Neural progenitor cell (in vitro differentiated cells): ENCODE data around the genes AFAP1L2, CCDC172, VAX1 and SLC18A2.

GRCh38 chr10:114332301-114333371 is 71.7 kb downstream of the AFAP1L2 start:
- RAMPAGE, long total RNA, result no peak

DNA sequence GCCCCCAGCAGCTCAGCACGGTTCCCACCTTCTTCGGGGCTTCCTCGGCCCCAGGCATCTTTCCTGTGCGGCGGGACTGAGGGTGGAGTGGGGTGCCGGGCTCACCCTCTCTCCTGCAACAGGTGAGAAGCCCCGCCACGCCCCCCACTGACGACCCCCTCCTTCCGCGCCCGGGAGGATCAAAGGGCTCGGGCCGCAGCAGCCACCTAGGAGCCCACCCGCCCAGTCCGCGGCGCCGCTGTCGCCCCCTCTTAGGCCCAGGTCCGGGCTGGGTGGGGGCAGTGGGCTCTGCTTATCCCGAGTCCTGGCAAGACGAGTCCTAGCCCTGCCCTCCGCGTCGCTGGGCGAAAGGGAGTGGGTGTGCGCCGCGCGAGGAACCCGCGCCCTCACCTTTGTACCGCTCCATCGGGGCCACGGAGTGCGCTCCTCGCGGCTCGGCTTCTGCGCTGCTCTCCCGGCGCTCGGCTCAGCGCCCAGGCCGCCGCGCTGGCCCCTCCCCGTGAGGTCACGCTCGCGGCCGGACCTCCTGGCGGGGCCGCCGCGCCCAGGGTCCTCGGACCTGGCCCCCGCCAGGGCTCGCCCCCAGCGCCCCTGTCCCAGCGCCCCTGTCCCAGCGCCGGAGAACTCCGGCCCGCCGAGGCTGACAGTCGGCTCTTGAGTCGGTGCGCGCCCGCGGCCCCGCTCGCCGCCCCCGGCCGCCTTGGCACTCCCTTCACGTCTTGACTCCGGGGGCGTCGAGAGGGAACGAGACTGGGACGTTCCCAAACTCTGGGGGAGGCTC is at the start of gene AFAP1L2:
AFAP1L2 (minus strand) TSS at position 453 of the 781 bp plus-strand sequence.
- RAMPAGE, long total RNA, result no peak

- RAMPAGE, long total RNA, result no peak
These were observed 28.8 kb upstream of the AFAP1L2 start for GRCh38 chr10:114432875-114433809.

DNA sequence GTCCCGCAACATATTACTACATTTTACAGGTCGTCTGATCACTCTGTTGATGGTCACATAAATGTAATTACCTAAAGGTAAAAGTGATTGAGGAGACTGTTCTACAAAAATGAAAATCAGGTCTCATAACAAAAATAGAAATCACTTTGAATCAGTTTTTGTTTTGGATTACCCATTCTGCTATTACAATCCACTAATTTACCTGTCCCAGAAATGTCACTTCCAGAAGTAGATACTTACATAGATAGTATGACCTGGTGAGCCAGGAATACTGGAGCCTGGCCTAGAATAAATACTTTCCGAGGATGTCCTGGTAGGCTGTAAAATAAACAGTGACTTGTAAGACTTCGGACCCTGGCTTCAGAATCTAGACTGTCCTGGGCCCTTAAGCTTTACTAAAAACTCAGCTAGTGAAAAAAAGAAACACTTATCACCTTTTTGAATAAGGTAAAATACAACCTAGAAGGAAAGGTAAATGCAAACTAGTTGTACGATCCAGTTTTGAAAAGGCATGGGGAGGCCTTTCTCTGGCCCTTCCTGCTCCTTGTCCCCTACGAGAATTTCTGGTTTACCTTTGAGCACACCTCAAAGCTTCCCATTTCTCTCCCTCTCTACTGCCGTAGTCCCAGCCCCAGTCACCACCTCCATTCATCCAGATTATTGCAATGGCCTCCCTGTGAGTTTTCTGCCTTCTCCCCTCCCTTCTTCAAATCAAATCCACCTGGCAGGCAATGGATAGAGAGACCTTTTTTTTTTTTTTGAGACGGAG is 69.5 kb upstream of the AFAP1L2 start:
- RAMPAGE, long total RNA, result no peak

DNA sequence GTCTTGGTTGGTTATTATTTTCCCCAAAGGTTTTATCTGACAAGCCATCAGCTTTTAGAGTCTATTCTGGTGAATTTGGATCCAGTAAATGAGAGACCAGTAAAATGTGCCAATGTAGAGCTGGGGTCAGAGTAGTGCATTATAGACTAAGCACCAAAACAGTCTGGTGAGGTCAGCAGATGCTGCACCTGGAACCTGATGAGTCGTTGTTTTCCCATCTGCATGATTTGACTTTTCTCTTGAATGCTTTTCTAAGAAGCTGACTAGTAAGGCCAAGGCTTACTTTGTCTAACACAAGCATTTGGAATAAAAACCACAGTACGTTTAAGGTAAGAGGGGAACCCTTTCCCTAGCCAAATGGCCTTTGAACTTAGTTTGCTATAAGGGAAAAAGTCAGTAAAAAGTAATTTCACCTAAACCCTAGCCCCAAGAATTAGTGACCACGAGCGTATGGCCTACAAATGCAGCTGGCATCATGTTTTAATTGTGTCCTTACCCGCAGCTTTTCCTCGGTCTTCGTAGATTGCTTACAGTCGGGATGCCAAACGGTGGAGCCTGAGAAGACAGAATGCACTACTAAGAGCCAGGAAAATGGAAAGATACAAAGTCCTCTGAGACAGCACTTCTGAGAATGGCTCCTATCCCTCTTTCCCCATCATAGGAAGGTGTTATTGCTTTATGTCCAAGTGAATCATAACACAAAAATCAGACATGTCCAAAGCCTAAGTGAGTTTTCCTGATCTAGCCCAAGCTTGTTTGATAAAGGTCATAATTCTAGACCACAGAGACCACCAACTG is 83.4 kb upstream of the AFAP1L2 start:
- RAMPAGE, long total RNA, result no peak

- RAMPAGE, long total RNA, result no peak
These were observed 85.5 kb upstream of the AFAP1L2 start for GRCh38 chr10:114489564-114490367.

- RAMPAGE, long total RNA, result no peak
These were observed 102.6 kb upstream of the AFAP1L2 start for GRCh38 chr10:114506781-114507469.

GRCh38 chr10:114576789-114577584 is 81.1 kb downstream of the ABLIM1 start:
- RAMPAGE, long total RNA, result no peak

GRCh38 chr10:114609946-114610591 is 48.0 kb downstream of the ABLIM1 start:
- RAMPAGE, long total RNA, result no peak

DNA sequence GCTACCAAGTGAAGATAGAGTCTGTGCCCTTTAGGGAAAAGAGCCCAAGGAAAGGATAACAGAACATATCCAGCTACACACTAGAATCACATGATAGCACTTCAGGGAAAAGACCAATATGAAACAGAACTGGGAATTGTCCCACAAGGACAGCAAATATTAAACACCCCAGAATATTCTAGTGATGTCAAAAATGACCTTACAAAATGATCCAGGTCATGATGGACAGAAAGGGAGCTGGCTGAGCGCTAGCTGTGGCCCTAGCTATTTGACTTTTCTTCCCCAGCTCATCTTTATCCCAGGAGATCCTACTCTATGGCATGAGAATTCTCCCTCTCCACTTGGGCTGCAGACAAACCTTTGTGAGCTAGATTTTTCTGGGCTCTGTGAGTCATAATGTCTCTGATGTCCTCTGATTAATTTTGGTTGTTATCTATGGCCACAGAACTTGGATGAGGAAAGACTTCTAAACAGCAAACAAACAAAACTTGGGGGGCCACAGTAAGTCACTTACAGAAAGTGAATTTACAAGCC is 10.7 kb downstream of the ABLIM1 start:
- RAMPAGE, long total RNA, result no peak

GRCh38 chr10:114768962-114769328 is 52.6 kb upstream of the FHIP2A start:
- RAMPAGE, long total RNA, result no peak

GRCh38 chr10:114843472-114844056 is 22.0 kb downstream of the FHIP2A start:
- RAMPAGE, long total RNA, result no peak

GRCh38 chr10:116324231-116324627 is at the start of gene CCDC172:
Gene CCDC172, plus strand, starts transcription at chr10:116324448.
- RAMPAGE, long total RNA, result no peak

GRCh38 chr10:116948846-116949064 is 56.2 kb downstream of the SHTN1 start:
- RAMPAGE, long total RNA, result no peak

- RAMPAGE, long total RNA, result no peak
These were observed 1.7 kb downstream of the SHTN1 start for GRCh38 chr10:117003159-117003825.

GRCh38 chr10:117138217-117138743 is at the start of gene VAX1:
Gene VAX1, minus strand, starts transcription at chr10:117138270.
- RAMPAGE, long total RNA, result no peak

DNA sequence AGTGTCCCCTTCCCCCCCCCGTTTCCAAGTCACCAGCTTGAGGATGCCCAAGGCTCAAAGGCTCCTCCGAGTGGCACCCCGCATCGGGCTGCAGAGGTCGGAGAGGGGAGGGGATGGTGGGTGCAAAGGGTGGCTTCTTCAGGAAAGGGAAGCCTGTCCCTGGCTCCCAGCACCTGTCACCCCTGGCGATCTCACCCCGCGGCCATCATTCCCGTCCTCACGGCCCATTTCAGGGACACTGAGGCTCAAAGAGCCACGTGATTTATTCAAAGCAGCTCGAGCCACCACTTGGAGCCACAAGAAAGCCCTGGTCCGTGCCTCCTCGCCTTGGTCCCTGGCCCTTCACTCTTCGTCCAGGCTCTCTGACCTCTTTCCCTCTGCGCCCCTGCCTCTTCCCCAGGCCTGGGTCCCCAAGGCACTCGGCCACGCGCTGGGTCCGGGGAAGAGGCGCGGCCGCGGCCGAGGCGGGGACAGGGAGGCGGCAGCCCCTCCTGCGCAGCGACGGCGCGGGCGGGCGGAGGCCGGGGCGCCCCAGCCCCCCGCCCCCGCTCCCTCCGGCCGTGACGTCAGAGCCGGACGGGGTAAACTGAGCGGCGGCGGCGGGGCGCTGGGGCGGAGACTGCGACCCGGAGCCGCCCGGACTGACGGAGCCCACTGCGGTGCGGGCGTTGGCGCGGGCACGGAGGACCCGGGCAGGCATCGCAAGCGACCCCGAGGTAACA is at the start of gene SLC18A2:
SLC18A2 (plus strand) TSS at position 610 of the 722 bp plus-strand sequence.
- RAMPAGE, long total RNA, result no peak

DNA sequence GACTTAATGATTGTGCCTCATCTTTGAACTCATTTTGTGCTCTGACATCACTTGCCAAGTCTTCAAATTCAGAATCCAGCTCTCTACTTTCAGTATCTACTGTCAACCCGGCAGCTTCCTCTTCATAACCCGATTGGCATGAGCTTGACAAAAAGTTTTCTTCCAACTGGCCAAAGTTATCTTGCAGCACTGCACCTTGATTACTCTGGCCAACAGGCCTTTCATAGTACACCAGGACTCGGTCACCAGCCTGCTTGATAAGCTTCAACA is 44.2 kb downstream of the SLC18A2 start:
- RAMPAGE, long total RNA, result no peak

DNA sequence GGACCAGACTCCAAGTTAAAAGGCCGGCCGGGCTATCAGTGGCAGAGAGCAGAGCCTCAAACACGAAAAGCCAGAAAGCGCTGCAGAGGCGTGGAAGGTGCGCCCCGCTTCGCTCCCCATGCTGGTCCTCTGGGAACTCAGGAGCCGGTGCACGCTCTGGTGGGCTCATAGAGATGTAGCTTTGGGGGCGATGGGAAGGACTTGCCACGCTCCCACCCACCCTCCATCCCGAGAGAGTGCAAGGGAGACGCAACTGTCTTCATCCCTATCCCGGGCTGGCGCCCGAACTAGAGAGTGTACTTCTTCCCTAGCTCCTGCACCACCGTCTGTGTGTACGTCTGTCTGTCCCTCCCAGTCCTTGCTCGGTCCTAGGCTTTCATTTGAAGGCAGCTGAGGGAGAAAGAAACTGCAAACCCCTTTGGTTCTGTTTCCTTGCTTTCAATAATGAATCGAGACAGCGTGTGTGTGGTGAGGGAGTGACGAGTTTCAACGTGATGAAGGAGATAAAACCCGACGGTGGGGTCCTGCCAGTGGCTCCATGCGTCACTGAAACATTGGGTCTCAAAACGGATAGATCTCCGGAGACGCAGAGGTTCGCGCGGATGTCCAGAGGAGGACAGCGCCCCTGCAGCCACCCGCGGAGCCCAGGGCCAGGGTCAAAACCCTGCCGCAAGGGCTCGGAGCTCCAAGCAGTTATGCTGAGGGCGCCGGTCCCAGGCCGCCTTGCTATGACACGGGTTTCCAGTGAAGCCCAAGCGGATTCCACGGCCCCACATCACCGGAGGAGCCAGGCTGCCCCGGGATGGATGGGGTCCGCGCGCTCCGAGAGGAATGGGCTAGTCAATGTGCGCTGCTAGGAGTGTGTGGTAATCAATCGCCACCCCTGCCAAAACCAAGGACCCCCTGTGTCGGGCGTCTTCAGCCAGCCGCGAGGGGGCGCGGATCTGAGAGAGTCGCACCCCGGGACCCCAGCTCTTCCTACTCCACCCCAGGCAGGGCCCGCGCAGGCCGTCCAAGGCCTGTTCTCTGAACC is 5.9 kb upstream of the EMX2 start:
- RAMPAGE, long total RNA, result no peak

GRCh38 chr10:117541652-117542013 is 913 bp upstream of the EMX2 start:
- RAMPAGE, long total RNA, result no peak